Cardiac muscle cell (in vitro differentiated cells and primary cell): ENCODE measurements around the gene CARD6.

GRCh38 chr5:38467940-38468744 lies 88.3 kb downstream of the LIFR start:
- RAMPAGE, long total RNA = no peak
- RRBS = 64% methylated on average over 3 of the region's 28 CpGs

DNA sequence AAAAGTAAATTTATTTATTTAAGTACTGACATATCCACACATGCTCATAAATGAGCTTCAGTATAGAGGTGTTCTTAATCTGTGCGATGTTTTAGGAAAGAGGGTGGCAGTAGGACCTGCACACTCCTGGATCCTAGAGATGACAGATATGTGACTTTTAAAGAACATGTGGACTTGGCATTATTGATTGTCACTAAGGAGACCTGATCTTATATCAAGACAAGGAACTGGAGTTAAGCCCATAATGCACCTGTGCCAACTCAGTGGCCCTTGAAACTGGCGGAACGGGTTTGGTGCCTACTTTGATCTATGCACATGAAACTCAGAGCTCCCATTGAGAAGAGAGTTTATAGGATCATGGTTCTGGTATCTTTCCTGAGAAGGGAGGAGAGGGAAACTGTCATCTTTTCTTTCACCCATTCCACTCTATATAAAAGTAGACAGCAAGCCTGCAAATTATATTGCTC lies 57.7 kb upstream of the LIFR start:
- RAMPAGE, long total RNA = no peak
- RRBS = no CpG with 5 or more reads among the region's 3 CpGs

DNA sequence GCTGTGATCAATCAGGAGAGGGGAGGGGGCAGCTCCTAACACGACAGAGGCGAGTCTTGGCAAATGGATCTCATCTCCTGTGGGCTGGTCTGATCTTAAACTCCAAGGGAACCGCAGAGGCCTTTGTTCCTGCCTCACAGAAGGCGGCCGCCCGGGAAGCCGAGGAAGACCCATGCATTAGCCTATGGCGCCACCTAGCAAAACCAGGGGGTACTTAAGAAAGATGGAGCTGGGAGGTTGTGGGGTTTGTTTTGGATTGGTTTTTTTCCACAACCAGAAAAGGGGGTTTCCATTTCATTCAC lies 36.1 kb upstream of the OSMR start:
- RAMPAGE, long total RNA = no peak
- RRBS = no CpG with 5 or more reads among the region's 8 CpGs

GRCh38 chr5:38816165-38816711 lies 29.6 kb upstream of the OSMR start:
- RAMPAGE, long total RNA = no peak
- RRBS = no CpG with 5 or more reads among the region's 2 CpGs

- RAMPAGE, long total RNA = no peak
- RRBS = no CpG with 5 or more reads among the region's 1 CpG
These were observed 20.3 kb upstream of the OSMR start for GRCh38 chr5:38825533-38825839.

DNA sequence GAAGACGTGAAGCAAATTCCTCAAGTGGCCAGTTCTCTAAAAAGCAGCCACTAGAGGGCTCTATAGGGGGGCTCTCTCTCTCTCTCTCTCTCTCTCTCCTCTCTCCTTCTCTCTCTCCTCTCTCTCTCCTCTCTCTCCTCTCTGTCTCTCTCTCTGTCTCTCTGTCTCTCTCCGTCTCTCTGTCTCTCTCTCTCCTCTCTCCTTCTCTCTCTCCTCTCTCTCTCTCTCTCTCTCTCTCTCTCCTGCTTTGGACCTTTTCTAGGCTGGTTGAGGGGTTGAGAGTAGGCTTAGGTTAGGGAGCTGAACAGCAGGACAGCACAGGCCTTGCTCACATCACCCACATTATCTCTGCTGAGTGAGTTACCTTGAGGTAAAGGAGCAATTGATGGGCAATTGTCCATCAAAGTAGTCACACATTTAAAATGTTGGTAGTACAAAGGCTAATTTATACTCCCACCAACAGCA lies 13.8 kb upstream of the OSMR start:
- RAMPAGE, long total RNA = no peak
- RRBS = no CpG with 5 or more reads among the region's 2 CpGs

GRCh38 chr5:39190636-39191104 lies 28.7 kb downstream of the FYB1 start:
- RAMPAGE, long total RNA = no peak
- RRBS = no CpG with 5 or more reads among the region's 3 CpGs

- RAMPAGE, long total RNA = no peak
- RRBS = no CpG with 5 or more reads among the region's 3 CpGs
These were observed 4.1 kb downstream of the FYB1 start for GRCh38 chr5:39215153-39215761.

DNA sequence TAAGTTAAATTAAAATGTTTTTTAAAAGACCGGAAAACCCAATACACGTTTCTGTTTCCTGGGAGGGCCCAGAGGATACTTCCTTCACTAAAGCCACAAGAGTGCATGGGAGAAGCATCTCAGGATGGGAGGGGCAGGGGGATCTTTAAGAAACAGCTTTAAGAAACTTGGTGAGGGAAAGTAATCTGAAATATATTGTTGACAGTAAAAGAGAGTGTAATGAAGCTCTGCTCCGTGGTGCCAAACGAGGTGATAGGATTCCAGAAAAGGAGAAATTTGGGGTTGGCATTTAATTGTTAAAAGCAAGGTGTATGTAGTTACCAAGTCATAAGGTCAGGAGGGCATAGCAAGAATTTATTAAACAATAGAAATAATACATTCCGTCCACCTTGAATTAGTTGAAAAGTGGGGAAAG lies 164.6 kb upstream of the PTGER4 start:
- RAMPAGE, long total RNA = no peak
- RRBS = no CpG with 5 or more reads among the region's 5 CpGs

- RAMPAGE, long total RNA = no peak
- RRBS = no CpG with 5 or more reads among the region's 1 CpG
These were observed 56.2 kb upstream of the PTGER4 start for GRCh38 chr5:40623549-40623865.

GRCh38 chr5:40680045-40680246 lies 231 bp downstream of the PTGER4 start:
- RAMPAGE, long total RNA = no peak
- RRBS = no CpG with 5 or more reads among the region's 16 CpGs

- RAMPAGE, long total RNA = no peak
- RRBS = no CpG with 5 or more reads among the region's 6 CpGs
These were observed 2.6 kb downstream of the PTGER4 start for GRCh38 chr5:40682305-40682707.

DNA sequence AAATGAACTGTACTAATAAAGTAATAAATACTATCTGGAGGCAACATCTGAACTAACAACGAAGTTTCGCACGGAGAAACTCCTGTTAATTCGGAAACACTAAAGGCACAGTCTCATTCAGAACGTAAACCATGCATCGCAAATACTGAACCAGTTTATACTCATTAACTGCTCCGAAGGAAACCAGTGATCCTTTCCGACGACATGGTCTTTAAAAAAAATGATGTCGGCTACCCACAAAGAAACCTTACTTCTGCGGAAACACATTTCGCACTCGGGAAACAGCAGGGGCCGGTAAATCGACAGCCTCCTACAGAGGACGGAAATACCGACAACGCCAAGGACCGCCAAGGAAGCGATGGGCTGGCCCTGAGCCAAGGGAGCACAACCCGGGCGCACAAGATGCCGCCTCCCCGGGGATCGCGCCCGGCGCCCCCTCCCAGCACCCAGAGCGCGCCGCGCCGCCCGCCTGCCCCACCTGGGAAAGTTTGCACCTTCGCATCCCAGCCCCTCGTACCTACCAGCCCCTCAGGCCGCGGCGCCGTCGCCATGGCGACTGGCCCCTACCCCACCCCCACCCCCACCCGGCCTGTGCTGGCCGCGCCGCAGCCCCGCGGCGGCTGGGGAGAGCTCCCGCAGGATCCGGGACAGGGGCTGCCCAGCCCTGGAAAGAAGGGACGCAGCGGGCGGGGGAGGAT lies 731 bp downstream of the PRKAA1 start:
- RAMPAGE, long total RNA = no peak
- RRBS = 2% methylated on average over 14 of the region's 54 CpGs

GRCh38 chr5:40825942-40826966 lies 8.8 kb downstream of the RPL37 start:
- RAMPAGE, long total RNA = no peak
- RRBS = no CpG with 5 or more reads among the region's 9 CpGs

DNA sequence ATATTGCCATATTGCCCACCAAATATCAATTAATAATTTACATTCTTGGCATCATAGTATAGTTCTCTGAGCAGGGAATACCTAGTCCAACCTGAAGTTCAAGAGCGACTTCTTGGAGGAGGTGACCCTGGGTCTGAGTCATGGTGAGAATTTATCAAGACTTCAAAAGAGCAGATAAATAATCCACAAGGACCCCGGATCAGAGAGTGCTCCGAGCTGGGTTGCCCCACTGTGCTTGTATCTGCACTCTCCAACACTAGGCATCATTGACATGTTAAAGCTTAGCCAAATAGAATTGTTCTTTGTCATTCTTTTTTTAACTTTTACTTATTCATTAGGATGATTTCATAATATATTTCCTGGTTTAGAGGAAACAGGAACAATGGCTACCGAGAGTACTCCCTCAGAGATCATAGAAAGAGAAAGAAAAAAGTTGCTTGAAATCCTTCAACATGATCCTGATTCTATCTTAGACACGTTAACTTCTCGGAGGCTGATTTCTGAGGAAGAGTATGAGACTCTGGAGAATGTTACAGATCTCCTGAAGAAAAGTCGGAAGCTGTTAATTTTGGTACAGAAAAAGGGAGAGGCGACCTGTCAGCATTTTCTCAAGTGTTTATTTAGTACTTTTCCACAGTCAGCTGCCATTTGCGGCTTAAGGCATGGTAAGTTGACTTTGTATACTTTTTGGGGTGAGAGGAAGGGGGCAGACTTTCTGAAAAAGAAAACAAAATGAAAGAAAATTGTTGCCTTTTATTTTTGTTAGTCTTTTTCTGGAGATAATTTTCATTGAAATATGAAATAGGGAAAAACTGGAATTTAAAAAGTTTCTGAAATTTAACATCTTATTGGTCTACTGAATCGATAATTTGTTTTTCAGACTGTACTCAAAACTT lies at the start of gene CARD6:
Gene CARD6, plus strand, starts transcription at position 367 of the 896 bp plus-strand sequence.
- RAMPAGE, long total RNA = no peak
- RRBS = no CpG with 5 or more reads among the region's 10 CpGs

DNA sequence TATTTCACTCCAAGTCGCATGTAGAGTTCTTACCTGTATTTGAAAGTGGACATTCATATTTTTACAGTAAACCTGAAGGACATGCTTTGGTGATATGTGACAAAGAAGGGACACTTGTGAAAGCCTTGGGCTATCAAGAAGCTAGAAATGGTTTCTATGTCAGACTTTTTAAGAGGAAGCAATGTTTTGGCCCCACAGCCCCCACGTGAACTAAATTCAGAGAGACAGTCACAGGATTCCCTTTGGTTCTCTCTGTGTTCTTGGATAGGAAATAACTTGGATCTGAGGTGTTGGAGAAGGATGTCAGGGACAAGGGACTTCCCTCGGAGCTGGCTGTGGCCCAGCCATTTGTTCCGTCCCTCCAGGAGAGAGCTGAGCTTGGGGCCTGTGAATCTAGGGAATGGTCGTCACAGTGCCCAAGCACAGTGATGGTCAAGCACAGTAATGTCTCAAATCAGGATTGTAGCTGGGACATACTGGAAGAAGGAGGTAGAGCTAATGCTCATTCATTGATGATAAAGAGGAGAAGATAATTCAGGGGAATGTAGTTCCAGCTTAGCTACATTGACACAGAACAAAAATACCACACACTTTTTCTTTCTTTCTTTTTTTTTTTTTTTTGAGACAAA lies 2.0 kb downstream of the C7 start:
- RAMPAGE, long total RNA = no peak
- RRBS = no CpG with 5 or more reads among the region's 5 CpGs

DNA sequence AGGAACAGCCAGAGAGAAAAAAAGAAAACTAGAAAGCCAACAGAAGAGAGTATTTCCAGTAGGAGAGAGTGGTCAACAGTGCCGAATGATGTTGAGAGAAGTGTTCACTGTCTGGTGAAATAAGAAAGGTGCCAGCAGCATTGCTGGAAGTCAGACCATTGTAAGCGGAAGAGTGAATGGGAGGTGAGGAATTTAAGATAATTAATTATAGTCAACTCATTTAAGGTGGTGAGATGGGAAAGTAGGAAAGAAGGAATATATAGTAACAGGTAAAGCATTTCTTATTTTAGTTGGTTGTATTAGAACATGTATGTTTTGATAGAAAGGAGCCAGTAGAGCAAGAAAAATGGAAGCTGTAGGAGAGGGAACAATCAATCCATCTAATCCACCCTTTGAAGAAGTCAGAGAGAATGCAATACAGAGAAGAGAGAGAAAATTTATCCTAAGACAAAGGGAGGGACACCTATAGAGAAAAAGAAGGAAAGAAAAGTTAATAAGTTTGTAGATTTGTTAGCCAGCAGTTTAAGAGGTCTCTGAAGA lies 32.7 kb downstream of the C7 start:
- RAMPAGE, long total RNA = no peak
- RRBS = no CpG with 5 or more reads among the region's 2 CpGs

- RAMPAGE, long total RNA = no peak
- RRBS = no CpG with 5 or more reads among the region's 5 CpGs
These were observed 47.0 kb downstream of the OXCT1 start for GRCh38 chr5:41822938-41823864.

DNA sequence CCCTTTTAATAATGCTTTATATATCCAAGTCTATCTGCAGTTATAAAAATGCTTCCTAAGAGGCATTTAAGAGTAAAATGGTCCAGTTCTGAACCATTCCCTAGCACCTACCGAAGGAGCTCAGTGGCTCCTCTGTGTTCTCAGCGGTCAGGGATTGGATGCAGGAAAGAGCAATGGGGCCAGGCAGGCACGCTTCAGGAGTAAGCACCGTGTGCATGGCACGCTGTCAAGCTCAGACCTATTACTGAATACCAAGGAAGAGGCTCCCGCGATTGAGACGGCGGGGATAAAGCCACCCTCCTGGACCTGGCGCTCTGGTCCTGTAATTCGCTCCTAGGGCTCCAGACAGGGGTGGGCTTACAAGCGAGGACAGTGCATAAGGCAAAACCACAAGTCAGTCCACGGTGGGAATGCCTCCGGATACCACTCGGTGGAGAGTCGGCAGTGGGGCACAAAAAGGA lies 1.1 kb downstream of the OXCT1 start:
- RAMPAGE, long total RNA = no peak
- RRBS = 3% methylated on average over 3 of the region's 16 CpGs

DNA sequence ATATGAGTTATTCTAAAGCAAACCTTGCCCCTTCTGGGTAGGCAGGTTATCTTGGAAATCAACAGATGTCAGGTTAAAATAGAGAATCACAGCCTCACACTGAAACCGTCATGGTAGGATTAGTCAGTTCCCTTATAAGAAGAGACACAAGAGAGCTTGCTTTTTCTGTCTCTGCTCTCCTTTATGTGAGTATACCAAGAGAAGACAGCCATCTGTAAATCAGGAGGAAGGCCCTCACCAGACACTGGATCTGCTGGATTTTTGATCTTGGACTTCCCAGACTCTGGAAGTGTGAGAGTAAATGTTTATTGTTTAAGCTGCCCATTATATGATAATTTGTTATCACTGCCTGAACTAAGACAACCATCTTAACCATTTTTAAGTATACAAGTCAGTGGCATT lies 58.8 kb upstream of the GHR start:
- RAMPAGE, long total RNA = no peak
- RRBS = no CpG with 5 or more reads among the region's 1 CpG